Breast epithelium (tissue), 2 donors: Measurements from ENCODE around the gene DAPK3.

- PRO-cap: no peak
- RAMPAGE, long total RNA, 2 experiments: no peak in any of the 2 experiments
Measured at GRCh38 chr19:3367955-3368801, 1.8 kb downstream of the NFIC start.

GRCh38 chr19:3370114-3371064 is 4.0 kb downstream of the NFIC start:
- PRO-cap: no peak
- RAMPAGE, long total RNA, 2 experiments: no peak in any of the 2 experiments

- PRO-cap: bidirectional peak, plus-strand start at chr19:3404725, minus-strand start at chr19:3404583
- RAMPAGE, long total RNA, 2 experiments: no peak in any of the 2 experiments
Measured at GRCh38 chr19:3404508-3405469, 38.4 kb downstream of the NFIC start.

DNA sequence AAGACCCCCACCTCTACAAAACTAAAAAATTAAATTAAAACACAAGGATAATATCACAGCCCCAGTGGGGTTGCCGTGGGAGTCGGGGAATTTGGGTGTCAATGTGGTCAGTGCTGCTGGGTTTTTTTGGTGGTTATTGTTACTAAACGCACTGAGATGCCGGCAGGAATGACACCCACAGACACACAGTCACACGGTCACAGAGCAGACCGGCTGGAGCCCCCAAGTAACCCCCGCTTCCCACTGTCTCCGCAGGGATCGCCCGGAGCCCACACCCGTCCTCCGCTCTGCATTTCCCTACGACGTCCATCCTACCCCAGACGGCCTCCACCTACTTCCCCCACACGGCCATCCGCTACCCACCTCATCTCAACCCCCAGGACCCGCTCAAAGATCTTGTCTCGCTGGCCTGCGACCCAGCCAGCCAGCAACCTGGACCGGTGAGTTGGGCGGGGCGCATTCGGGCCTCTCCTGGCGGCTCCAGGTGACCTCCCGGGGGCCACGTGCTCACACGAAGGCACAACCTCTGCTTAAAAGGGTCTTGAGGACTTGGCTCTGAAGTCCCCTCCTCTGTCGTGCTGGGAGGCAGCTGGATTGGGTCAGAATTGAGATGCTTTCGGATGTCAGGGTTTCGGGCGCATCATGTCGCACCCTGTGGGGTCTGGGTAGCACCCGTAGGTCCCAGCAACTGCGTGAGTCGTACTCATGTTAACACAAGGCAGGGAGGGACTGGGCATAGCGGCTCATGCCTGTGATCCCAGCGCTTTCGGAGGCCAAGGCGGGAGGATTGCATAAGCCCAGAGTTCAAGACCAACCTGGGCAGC is 27.9 kb downstream of the SMIM24 start:
- PRO-cap: no peak
- RAMPAGE, long total RNA, 2 experiments: start-site peak on the plus strand in 1 of 2 experiments, centred at position 465 of the sequence, 18 reads per replicate

DNA sequence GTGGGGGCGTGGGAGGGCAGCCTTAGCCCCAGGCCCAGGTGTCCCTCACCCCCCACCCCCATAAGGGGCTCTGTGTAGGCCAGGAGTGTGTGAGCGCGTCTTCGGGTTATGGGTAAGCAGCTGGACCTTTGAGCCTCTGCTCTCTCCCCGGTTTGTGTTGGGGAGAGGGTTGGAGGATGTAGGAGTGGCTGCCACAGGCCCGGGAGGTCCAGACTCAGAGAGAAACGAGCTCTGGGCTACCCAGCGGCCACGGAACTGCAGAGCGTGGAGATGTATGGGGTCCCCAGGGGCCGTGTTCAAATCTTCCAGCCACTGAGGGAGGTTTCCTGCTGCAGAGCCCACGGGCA is 23.0 kb downstream of the SMIM24 start:
- PRO-cap: no peak
- RAMPAGE, long total RNA, 2 experiments: no peak in any of the 2 experiments

- PRO-cap: no peak
- RAMPAGE, long total RNA, 2 experiments: start-site peak on the plus strand in 1 of 2 experiments, at chr19:3466852-3467445 at its widest, 20 to 21 reads per replicate
Measured at GRCh38 chr19:3466664-3467538, 13.4 kb downstream of the SMIM24 start.

DNA sequence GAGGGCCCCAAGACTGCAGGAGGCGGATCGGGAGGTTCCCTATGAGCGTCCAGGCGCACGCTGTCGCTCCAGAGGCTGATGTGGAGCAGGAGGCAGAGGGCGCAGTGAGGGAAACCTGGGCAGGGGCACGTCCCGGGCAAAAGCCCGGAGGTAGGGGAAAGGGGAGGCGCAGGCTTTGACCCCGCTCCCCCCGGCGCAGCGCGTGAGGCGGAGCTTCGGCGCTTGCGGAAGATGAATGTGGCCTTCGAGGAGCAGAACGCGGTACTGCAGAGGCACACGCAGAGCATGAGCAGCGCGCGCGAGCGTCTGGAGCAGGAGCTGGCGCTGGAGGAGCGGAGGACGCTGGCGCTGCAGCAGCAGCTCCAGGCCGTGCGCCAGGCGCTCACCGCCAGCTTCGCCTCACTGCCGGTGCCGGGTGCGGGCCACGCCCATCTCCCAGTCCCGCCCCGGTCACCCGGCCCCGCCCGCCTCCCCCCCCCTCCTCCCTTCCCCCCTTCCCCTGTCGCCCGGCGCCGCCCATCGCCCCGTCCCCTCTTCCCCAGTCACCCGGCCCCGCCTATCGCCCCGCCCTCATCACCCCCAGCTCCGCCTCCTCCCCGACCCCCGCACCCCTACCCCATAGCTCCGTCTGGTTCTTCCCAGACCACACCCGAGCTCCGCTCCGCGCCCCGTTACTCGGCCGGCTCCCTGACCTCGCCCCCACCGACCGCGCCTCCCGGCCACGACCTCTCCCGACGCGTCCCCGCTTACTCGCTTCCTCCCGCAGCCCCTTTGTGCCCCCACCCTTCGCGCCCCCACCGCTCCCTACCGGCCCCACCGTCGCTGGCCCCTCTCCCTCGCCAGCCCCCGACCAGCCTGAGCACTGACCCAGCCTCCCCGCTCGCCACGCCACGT is 4.2 kb downstream of the HMG20B start:
- PRO-cap: no peak
- RAMPAGE, long total RNA, 2 experiments: no peak in any of the 2 experiments

- PRO-cap: no peak
- RAMPAGE, long total RNA, 2 experiments: no peak in any of the 2 experiments
Measured at GRCh38 chr19:3613664-3614169, 7.0 kb upstream of the TBXA2R start.

DNA sequence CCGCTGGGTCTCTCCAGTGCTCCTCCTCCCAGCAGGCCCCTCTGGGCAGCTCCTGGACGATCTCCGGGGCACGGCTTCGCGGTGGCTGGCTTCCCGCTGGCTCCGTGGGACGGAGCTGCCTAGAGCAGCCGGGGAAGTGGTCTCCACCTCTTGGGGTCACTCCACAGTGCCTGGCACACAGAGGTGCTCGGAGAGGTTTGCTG is 9.8 kb upstream of the CACTIN start:
- PRO-cap: no peak
- RAMPAGE, long total RNA, 2 experiments: no peak in any of the 2 experiments

DNA sequence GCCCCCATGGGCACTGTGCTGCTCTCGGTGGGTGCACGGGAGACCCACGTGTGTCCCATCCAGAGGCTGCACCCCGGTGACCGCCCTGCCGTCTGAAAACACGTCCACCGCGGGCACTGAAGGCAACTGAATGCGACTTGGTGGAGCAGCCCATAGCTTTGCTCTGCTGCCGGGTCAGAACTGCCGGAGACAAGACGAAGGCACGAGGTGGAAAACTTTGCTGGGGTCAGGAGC is 30.6 kb downstream of the PIP5K1C start:
- PRO-cap: no peak
- RAMPAGE, long total RNA, 2 experiments: no peak in any of the 2 experiments

DNA sequence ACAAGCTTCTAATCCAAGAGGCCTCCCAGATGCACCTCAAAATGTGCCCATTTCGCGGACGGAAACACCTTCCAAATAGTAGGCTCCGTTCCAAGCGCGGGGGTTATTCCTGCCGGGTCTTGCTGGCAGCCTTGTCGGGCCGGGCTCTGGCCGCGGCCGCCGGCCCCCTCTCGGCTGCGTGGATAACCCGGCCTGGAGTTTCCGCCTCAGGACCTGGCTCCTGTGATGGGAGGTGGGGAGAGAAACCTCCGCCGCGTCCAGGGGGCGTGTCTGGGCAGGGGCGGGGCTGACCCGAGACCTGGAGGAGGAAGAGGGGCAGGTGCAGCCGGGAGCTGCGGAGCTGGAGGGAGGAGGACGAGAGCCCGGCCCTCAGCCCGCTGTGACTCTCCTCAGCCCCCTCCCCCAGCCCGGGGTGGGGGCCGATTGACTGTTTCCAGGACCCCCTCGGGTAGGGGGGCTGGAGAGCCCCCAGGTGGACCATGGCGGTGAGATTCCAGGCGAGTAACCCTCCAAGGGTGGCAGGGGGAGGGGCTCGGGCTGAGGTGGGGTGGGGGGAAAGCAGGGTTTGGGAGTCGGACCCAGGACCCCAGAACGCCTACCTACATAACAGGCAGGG is 13.3 kb downstream of the TJP3 start:
- PRO-cap: bidirectional peak, plus-strand start at position 318 of the sequence, minus-strand start at position 148 of the sequence; unidirectional peak, plus-strand start at position 318 of the sequence
- RAMPAGE, long total RNA, 2 experiments: start-site peak on the plus strand in 1 of 2 experiments, centred at position 326 of the sequence, 56 reads per replicate

DNA sequence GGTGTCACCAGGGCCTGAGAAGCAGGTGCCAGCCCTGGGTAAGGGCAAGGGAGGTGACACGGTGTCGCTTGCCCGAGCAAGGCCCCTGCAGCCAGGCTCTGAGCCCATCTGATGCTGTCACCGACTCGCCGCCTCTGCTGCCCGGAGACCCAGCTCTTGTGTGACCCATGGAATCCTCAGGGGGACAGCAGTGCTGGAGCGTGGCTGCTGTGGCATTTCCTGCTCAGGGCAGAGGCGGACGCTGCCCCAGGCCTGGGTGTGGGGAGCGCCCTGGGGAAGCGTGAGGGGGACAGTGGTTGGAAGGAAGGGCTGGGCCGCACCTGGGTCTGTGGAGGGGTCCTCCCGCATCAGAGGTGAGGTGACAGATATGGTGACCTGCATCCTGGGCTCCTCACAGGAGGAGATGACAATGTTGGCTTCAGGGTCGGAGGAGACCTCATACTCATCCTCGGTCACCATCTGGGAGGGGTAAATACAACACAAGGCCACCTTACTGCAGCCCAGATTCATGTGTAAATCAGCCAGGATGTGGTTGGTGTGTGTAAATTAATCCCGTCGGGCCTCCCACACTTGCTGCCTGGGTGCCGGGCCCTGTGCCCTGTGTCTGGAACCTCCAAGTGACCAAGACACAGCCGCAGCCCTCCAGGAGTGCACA is 27.4 kb upstream of the MATK start:
- PRO-cap: no peak
- RAMPAGE, long total RNA, 2 experiments: no peak in any of the 2 experiments

- PRO-cap: no peak
- RAMPAGE, long total RNA, 2 experiments: no peak in any of the 2 experiments
Measured at GRCh38 chr19:3943014-3943376, 10.1 kb downstream of the NMRK2 start.

DNA sequence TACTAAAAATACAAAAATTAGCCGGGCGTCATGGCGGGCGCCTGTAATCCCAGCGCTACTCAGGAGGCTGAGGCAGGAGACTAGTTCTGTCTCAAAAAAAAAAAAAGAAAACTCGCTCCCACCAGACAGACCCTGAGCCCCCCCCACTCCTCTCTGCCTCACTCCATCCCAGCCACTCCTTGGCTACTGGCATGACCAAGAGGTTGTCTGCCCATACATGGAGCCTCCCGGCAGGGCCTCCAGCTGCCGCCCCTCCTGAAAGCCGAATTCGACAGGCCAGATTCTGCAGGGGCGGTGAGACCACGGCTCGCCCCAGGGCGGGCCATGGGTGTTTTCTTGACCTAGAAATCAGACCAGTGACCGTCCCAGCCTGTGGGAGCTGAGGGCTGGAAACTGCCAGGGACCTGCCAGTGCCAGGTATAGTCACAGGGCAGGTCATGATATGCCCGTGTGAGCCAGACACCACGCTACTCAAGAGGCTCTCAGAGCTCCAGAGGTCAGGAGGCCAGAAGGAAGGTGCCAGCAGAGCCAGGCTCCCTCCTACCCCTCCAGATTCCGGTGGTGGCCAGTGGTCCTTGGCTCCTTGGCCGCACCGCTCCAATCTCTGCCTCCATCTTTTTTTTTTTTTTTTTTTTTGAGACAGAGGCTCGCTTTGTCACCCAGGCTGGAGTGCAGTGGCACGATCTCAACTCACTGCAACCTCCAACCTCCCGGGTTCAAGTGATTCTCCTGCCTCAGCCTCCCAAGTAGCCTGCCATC is 16.8 kb downstream of the DAPK3 start:
- PRO-cap: no peak
- RAMPAGE, long total RNA, 2 experiments: no peak in any of the 2 experiments

GRCh38 chr19:3970989-3971728 is at the start of gene DAPK3:
Gene DAPK3, minus strand, starts transcription at chr19:3971099.
- PRO-cap: unidirectional peak, minus-strand start at chr19:3971096
- RAMPAGE, long total RNA, 2 experiments: start-site peak on the minus strand in 1 of 2 experiments, at chr19:3971078-3971082 at its widest, 96 reads per replicate

- PRO-cap: no peak
- RAMPAGE, long total RNA, 2 experiments: start-site peak on the minus strand in 1 of 2 experiments, at chr19:3982809-3982878 at its widest, 252 reads per replicate
Measured at GRCh38 chr19:3982516-3983432, 2.5 kb downstream of the EEF2 start.

DNA sequence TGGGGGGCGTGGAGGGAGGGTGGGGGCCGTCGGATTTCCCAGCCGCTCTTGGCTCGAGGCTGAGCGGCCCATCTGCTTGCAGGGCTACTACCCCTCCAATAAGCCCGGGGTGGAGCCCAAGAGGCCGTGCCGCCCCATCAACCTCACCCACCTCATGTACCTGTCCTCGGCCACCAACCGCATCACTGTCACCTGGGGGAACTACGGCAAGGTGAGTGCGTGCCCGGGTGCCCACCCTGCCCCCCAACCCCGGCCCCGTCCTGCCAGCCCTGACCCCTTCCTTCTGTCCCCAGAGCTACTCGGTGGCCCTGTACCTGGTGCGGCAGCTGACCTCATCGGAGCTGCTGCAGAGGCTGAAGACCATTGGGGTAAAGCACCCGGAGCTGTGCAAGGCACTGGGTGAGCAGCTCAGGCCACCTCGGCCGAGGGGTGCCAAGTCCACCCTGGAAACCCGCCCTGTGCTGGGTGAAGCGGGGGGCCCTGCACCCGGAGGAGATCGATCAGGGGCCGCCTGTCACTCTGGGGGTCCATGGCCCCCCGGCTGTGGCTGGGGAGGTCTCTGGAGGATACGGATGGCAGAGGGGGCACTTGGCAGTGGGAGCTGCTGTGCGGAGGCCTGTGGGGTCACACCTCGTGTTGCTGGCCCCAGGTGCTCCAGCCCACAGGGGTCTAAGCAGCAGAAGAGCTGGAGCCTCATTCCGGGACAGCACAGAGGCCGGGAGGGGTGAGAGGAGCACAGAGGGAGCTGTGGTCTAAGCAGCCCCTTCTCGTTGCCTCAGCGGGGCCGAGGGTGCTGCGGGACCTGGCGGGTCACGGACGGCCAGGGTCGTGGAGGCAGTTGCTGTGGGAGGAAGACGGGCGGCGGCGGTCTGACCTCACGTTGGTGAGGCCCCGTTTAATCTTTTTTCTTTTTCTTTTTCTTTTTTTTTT is 21.4 kb downstream of the PIAS4 start:
- PRO-cap: no peak
- RAMPAGE, long total RNA, 2 experiments: no peak in any of the 2 experiments

DNA sequence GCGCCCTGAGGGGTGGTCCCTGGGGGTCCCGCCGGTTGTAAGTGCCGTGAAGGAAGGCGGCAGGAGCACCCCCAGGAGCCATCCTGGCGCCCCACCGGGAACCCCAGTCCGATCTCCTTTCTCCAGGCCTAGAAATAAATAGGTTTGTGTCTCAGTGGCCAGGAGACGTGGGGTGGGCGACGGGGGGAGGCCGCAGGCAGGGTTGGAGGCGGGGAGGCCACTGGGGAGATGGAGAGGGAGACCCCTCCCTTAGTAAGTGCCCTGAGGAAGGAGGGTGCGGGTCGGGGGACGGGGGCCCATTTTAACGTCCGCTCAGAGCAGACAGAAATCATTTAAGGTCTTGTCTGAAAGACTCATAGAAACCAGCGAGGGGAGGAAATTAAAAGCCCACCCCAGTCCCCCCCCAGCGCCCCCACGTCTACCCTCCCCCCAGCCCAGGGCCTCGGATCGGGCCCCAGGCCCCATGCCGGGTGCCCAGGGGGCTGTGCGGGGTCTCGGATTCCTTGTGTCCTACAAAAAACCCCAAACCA is 19.7 kb downstream of the ZBTB7A start:
- PRO-cap: no peak
- RAMPAGE, long total RNA, 2 experiments: no peak in any of the 2 experiments

DNA sequence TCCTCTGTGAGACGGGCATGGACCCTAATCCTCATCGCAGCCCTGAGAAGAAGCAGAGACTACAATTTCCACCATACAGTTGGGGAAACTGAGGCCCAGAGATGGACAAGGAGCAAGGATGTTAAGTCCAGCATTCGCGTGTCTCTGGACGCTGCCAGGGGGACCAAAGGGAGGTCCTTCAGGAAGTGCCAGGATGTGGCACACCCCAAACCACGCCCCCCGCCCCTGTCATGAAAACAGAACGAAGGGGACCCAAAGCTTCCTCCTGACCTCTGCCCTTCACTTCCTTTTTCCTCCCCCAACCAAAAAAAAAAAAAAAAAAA is 2.6 kb upstream of the ZBTB7A start:
- PRO-cap: no peak
- RAMPAGE, long total RNA, 2 experiments: no peak in any of the 2 experiments

DNA sequence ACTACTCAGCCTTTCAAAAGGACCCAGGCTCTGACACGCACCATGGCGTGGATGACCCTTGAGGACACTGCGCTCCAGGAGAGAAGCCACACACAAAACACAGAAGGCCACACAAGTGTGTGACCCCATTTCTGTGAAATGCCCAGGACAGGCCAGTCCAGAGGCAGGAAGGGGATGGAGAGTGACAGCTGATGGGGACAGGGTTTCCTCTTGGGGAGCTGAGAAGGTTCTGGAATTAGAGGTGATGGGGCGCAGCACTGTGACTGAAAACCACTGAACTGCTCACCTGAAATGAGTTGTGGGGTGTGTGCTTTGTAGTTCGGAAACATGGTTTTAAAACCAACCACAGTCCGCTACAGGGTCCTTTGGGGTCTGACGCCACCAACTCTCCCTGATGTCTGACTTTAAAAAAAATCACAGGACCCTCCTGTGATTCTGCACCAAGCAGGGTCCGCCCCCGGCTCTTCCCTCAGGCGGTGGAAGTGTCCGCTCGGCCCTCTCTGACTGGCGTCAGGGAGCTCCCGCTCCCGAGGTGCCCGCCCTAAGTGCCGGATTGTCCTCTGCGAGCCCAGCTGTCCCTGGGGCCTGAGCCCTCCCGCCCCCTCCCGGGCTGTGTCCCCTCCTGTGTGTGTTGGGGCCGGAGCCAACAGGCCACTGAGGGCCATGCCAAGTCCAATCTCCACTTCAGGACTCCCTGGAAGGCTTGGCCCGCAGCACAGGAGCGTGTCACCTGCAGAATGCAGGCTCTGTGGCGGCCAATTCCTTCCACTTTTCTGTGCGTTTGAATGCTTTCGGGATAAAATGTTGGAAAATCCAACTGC is 25.6 kb downstream of the MAP2K2 start:
- PRO-cap: no peak
- RAMPAGE, long total RNA, 2 experiments: no peak in any of the 2 experiments